Measurements from ENCODE around the gene GPT2.

- RRBS: no CpG with 5 or more reads among the region's 9 CpGs
Measured at GRCh38 chr16:35169203-35169640, 1709.8 kb downstream of the TP53TG3F start.

DNA sequence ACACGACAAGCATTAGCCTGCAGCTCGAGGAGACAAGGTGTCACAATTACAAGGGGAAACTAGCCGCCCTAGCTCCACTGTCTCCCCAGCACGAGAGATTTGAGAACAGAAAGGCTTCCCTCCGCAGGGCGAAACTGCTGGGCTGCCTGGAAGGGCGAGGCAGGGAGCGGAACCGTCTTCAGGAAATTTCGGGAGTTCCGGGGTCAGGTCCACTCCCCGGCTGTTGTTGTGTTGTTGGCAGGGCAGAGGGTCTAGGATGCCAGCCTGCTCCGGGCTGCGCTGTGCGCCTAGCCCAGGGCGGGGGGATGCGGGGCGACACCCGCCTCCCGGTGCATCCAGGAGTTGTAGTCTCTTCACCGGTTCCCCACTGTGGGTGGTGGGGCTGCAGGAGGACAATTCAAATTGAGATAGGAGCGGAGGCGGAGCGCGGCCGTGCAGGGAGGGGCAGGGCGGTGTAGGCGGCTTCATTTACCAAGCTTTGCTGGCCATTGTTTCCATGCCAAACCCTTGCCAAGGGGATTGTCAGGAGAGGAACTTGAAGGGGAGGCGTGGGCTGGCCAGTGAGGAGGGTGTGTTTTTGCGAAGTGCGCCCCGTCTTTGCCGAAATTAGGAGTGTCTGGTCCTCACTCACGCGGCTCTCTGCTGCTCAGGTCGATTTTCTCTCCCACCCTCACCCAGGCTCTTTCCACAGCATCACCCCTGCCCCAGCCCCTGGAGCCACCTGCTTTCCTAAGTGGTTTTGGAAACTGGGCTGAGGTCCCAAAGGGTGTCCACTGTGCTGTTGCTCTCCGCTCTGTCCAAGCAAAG lies 2047.5 kb downstream of the TP53TG3F start:
- RRBS: 67% methylated on average over 9 of the region's 37 CpGs

- RRBS: 1% methylated on average over 6 of the region's 40 CpGs
Measured at GRCh38 chr16:46688154-46688976, 613 bp downstream of the VPS35 start.

DNA sequence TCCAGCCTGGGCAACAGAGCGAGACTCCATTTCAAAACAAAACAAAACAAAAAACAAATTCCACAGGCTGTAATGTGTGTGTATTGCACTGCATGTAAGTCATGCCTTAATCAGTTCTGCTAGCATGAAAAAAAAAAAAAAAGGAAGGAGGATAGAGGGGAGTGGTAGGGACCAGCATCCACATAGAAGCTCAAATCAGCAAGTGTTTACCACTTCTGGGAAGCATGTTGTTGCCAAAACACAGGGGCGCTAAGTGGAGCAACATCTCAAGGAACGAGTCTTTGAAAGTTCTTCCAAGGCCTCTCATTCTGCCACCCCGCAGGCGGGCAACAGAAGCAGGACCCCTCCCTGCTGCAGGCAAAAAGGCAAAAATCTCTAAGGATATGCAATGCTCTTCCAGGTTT lies 13.6 kb upstream of the MYLK3 start:
- RRBS: no CpG with 5 or more reads among the region's 5 CpGs

GRCh38 chr16:46829784-46830268 lies 1.2 kb downstream of the C16orf87 start:
- RRBS: no CpG with 5 or more reads among the region's 7 CpGs

DNA sequence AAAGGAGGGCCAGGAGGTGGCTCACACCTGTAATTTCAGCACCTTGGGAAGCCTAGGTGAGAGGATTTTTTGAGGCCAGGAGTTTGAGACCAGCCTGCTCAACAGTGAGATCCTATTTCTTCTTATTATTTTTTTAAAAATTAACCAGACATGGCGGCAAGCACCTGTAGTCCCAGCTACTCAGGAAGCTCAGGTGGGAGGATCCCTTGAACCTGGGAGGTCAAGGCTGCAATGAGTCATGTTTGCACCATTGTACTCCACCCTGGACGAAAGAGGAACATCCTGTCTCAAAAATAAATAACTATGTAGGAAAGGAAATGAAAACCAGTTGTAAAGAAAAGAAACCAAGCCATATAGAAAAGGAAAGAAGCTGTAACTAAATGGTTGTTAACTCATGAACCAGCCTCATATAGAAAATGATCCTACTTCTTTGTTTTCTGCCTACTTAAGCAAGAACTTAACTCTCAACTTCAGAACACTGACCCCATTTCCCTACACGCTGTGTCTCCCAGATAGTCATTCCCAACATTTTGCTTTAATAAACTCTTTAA lies 19.8 kb upstream of the GPT2 start:
- RRBS: no CpG with 5 or more reads among the region's 3 CpGs

DNA sequence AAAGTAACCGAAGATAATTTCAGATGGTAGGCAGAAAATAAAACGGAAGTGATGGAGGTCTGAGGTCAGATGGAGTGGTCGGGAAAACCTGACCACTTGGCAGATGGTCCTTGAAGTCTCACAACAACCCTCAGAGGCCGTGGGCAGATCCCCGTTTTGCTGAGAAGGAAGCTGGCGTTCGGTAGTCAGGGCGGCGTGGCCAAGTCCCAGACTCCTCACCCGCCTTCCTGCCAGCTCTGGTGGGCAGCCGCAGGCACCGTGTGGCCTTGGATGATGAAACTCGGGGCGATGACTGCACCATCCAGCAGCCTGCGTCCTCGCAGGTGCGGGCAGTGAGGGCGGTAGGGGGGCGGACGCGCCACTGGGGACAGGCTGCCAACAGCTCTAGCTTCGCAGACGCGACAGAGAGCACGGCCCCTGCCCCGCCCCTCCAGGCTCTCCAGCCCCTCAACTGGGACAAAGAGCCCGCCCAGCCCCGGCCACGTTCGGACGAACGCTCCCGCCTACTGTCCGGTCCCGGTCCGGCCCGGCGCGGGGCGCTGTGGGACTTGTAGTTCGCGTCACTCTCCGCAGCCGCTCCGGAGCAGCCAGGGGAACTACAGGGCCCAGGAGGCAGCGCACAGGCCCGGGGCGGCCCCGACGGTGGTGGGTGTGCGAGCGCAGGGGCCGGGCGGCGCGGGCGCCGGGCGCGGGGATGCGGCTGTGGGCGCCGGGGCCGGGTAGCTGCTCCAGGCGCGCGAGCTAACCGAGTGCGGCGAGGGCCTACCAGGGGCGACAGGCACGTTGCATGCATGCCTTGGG lies at the start of gene GPT2:
TSS of gene GPT2 (plus strand) at position 673 of the 801 bp plus-strand sequence.
- RRBS: 1% methylated on average over 28 of the region's 72 CpGs

- RRBS: no CpG with 5 or more reads among the region's 13 CpGs
Measured at GRCh38 chr16:46971942-46972482, 1.5 kb downstream of the DNAJA2 start.

GRCh38 chr16:46976452-46977011 lies 3.1 kb upstream of the DNAJA2 start:
- RRBS: no CpG with 5 or more reads among the region's 4 CpGs

GRCh38 chr16:47155322-47155820 lies 11.6 kb upstream of the NETO2 start:
- RRBS: no CpG with 5 or more reads among the region's 3 CpGs

DNA sequence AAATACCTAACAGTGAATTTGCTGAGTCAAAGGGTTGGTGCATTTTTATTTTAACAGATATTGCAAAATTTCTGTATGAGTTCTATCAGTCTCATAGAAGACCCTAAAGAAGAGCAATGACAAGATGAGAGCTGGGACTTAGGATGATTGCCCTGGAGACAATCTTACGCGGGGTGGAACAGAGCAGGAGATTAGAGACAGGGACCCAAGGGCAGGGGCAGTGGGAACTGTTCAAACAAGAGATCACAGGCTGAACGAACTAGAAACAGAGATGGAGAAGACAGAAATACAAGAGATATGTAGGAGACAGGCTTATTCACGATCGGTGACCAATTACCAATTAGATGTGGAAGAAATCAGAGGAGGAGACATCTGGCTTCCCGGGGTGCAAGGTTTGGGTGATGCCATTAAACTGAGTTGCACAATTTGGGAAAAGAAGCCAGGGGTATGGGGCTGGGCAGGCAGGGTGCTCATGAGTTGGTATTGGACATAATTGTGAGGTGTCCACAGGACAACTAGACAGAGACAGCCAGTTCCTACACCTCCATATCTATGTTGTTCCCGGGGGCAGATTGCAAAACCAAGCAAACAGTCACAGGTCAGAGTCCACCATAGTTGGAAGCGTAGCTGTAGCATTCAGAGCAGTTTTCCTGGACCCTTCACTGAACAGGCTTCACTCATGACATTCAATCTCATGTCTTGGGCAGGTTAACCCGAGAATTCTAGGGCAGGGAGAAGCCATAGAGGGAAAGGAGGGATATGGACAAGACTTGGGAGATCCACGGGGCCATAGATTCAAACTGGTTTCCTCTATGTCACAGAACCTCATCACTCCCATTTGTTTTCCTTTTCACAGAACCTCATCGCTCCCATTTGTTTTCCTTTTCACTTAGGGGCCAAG lies 39.7 kb upstream of the LONP2 start:
- RRBS: no CpG with 5 or more reads among the region's 11 CpGs

GRCh38 chr16:48364877-48365369 lies 20.3 kb downstream of the SIAH1 start:
- RRBS: no CpG with 5 or more reads among the region's 11 CpGs

- RRBS: 76% methylated on average over 3 of the region's 3 CpGs
Measured at GRCh38 chr16:48448351-48448755, 63.1 kb upstream of the SIAH1 start.

- RRBS: no CpG with 5 or more reads among the region's 7 CpGs
Measured at GRCh38 chr16:48501755-48502551, 108.0 kb downstream of the N4BP1 start.

- RRBS: no CpG with 5 or more reads among the region's 7 CpGs
Measured at GRCh38 chr16:49010074-49010718, 271.4 kb downstream of the CBLN1 start.

GRCh38 chr16:49132701-49133032 lies 149.0 kb downstream of the CBLN1 start:
- RRBS: no CpG with 5 or more reads among the region's 2 CpGs

DNA sequence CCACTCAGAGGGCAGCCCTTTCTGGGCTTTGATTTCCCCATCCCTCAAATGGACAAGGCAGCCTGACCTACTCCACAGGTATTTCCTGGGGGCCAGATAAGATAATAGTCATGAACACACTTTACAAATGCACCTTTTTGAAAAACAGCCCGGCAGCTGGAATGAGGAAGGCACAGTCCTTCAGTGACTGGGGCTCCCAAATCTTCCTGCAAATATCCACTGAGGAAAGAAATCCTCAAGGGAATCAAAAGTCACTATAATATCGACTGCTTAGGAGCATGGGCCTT lies 61.6 kb downstream of the C16orf78 start:
- RRBS: no CpG with 5 or more reads among the region's 2 CpGs

GRCh38 chr16:49452003-49452466 lies 78.4 kb downstream of the C16orf78 start:
- RRBS: no CpG with 5 or more reads among the region's 5 CpGs

DNA sequence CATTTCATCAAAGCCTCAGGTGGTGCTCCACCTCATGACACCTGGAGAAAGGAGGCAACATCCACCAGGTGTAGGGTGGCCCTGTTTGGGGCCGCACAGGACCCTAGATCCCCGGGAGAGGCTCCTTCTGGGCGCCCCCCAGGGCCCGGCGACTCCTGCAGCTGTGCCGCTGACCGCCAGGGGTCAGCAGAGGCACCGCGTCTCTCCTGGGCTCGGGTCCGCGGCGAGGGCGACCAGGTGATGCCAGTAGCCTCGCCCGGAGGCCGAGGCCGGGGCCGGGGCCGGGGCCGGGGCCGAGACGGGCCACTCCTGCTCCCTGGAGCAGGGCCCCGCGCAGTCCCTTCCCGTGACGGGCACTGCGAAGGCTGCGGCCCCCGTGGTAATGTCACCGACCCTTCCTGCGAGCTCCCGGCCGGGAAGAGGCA lies 118.6 kb downstream of the C16orf78 start:
- RRBS: 20% methylated on average over 13 of the region's 34 CpGs

- RRBS: no CpG with 5 or more reads among the region's 28 CpGs
Measured at GRCh38 chr16:49586321-49587433, 213.1 kb downstream of the C16orf78 start.